Hepatocyte (in vitro differentiated cells and primary cell): ENCODE measurements around a stretch of chr20.

- RAMPAGE, long total RNA = no peak
- RRBS = 1% methylated on average over 19 of the region's 44 CpGs
Observed at GRCh38 chr20:9515611-9516238, 1.3 kb downstream of the LAMP5 start.

GRCh38 chr20:10370103-10370812 lies 63.8 kb downstream of the MKKS start:
- RAMPAGE, long total RNA = no peak
- RRBS = no CpG with 5 or more reads among the region's 7 CpGs

DNA sequence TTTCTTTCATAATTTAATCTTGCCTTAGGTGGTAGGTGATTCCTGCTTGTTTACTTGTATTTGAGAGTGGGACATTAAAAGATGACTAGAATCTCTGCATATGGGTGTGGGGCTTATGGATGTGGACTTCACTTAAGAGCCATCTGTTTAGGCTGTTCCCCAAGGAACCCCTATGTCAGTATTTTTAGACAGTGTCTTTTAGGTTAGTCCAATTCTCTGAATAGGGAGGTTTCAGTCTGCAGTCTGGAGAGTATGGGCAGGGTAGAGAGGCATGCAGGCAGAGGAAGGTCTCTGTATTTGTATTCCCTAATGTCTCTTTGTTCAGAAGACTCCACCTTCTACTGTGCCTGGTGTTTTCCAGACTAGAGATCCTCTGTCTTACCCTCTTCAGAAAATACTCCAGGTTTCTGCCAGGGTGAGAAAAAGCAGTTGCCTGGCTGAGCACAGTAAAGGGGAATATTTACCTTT lies 19.1 kb downstream of the SLX4IP start:
- RAMPAGE, long total RNA = no peak

GRCh38 chr20:10465873-10466788 lies 31.0 kb downstream of the SLX4IP start:
- RAMPAGE, long total RNA = no peak
- RRBS = no CpG with 5 or more reads among the region's 8 CpGs

- RAMPAGE, long total RNA = no peak
- RRBS = no CpG with 5 or more reads among the region's 10 CpGs
Observed at GRCh38 chr20:10474732-10475397, 39.8 kb downstream of the SLX4IP start.

DNA sequence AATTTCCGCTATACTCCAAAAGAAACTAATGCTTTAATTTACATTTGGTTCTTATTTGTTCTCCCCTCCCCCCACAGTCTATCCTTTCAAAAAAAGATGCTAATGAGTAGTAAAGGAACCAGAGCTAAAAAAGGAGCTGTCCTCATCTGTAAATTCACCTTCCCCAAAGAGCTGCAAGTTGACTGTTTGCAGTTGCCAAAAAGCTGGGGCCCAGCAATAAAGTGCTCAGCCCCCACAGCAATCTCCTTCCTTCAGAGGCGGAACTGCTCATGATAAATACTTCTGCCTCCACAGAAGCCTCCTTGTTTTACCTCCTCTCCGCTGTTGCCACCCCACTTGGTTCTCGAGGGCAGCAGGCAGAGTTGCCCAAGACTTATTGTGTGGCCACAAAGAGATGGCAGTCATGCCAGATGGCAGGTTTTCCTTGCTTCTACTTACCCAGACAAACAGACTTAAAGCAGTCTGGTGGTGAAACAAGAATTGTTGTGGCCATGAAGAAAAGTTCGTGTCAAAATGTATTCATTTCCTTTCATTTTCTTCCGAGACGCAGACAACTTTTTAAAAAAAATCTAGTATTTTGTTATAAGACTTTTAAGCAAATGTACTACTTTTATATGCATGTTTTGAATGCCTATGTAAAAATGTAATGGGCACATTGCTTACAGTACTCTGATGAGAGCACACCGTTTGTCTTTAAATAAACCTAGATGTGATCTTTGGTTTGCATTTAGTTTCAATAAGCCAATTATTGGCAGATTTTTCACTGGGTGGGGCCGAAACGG lies 66.4 kb downstream of the SLX4IP start:
- RAMPAGE, long total RNA = no peak
- RRBS = no CpG with 5 or more reads among the region's 10 CpGs

GRCh38 chr20:10613713-10614259 lies 60.0 kb downstream of the JAG1 start:
- RAMPAGE, long total RNA = no peak
- RRBS = no CpG with 5 or more reads among the region's 21 CpGs

GRCh38 chr20:10705720-10706312 lies 32.0 kb upstream of the JAG1 start:
- RAMPAGE, long total RNA = no peak
- RRBS = no CpG with 5 or more reads among the region's 14 CpGs

DNA sequence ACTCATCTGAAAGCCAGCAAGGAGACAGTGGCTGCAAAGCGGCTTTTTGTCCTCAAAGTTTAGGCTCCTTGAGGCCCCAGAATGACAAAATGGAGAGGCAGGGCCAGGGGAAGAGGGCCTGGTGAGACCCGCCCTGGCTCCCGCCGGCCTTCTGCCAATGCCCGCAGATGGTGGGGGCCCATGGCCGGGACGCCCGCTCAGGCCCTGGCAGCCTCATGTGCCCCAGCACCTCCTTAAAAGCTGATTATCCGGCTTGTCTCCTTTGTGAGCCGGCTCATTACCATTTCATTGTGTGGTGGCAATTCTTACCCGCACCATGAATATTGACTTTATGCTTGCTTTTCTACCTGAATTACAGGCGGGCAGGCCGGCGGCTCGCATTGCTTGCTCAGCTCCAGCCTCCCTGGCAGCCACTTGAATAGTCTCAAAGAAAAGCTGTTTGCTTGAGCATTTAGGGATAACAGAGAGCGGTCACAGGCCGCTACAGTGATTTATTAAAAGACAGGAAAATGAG lies 119.9 kb upstream of the JAG1 start:
- RAMPAGE, long total RNA = no peak
- RRBS = 89% methylated on average over 5 of the region's 17 CpGs

GRCh38 chr20:11001656-11002370 lies 328.0 kb upstream of the JAG1 start:
- RAMPAGE, long total RNA = no peak
- RRBS = no CpG with 5 or more reads among the region's 11 CpGs

DNA sequence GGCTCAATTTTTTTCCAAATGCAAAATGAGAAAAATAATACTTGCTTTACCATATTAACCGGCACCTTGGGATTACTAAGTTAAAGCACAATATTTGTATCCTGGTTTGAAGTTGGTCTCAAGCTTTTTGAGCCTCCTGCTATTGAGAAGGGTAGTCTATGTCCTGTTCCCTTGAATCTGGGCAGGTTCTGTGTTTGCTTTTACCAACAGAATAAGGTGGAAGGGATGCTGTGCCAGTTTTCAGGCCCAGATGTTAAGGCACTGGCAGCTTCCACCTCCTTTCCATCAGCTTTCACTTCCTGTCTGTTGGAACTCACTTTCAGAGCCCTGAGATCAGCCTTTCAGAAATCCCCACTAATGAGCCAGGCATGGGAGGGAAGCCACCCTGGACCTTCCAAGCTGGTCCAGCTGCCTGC lies 555.7 kb upstream of the JAG1 start:
- RAMPAGE, long total RNA = no peak
- RRBS = no CpG with 5 or more reads among the region's 1 CpG

DNA sequence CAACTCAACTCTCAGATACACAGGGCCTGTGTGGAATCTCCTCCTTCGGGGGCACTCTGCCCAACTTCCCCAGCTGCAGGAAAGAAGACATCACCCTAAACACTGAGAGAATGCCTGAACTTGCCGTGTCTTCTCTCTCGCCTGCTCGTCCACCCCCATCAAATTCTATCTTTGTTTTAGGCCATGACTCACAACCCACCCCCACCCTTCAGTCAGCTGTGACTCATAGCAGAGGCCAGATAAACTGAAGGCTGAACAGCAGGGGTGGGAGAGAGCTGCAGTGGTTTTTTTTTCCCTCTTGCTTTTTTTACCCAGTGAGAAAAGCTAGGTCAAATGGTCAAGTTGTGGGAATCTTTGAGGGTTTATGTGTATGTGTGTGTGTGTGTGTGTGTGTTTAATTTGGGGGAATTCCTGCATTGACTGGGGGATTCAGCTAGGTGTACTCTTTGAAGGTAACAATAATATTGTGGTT lies 593.5 kb upstream of the JAG1 start:
- RAMPAGE, long total RNA = no peak
- RRBS = no CpG with 5 or more reads among the region's 4 CpGs

DNA sequence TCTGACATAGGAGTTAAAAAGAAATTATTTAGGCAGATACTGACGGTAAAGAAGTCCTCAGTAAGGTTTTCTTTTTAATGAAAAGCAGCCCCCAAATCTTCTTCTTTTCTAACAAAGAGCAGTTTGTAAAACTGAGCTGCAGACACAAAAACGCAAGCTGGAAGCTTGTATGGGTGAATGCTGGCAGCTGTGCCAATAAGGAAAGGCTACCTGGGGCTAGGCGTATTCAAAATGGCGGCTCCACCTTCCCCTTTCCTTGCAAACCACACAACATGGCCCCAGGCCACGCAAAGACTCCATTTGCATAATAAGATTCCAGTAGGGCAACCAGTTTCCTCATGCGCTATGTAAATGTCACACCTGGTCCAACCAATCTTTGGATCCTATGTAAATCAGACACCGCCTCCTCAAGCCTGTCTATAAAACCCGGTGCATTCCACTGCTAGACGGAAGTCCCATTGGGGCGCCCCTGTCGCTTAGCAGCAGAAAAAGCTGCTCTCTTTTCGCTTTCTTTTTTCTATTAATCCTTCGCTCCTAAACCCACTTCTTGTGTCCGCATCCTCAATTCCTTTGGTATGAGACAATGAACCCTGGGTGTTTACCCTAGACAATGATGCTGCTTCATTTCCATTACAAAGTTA lies 505.9 kb upstream of the BTBD3 start:
- RAMPAGE, long total RNA = no peak
- RRBS = no CpG with 5 or more reads among the region's 14 CpGs

DNA sequence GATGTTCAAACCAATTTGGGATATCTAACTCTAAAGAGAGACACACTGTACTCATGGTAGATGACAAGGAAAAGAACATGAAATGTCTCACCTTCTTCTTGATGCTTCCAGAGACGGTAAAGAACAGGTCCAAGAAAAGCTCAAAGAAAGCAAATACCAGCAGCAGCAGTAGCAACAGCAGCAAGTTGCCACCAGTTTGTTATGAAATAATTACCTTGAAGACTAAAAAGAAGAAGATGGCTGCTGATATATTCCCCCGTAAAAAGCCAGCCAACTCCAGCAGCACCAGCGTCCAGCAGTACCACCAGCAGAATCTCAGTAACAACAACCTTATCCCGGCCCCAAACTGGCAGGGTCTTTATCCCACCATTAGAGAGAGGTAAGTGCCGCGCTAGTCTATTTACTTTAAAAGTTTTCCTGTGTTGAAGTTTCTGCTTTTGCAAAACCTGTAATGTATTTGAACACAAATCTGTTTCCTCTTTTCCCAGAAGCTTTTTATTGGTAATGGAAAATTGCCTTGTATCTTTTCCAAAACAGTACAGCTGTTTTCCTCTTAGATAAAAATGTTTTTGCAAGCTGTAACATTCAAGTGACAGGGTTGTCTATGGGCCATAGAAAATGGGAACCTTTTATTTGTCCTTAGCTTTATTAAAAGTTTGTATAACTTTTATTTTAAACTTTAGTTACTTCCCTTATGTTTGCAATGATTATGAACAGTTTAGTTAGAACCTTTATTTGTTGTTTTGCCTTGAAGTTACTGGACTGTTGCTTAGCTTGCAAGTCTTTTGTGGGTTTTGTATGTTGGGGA lies 734 bp downstream of the BTBD3 start:
- RAMPAGE, long total RNA = no peak
- RRBS = no CpG with 5 or more reads among the region's 6 CpGs

DNA sequence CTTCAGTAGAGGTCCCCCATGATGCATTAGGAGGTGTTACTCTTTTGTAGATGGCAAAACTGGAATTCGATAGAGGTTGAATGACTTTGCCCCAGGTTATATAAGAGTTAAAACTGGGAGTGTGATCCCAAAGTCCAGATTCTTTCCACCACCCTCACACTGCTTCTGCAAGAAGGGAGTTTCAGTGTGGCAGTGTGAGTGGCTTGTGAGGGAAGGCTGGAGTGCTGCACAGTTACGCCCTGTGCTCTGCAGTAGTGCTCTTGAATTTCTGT lies 29.8 kb downstream of the NDUFAF5 start:
- RAMPAGE, long total RNA = no peak
- RRBS = no CpG with 5 or more reads among the region's 2 CpGs

GRCh38 chr20:13851508-13851867 lies 66.7 kb downstream of the NDUFAF5 start:
- RAMPAGE, long total RNA = no peak
- RRBS = no CpG with 5 or more reads among the region's 2 CpGs

- RAMPAGE, long total RNA = no peak
- RRBS = no CpG with 5 or more reads among the region's 3 CpGs
Observed at GRCh38 chr20:15080659-15081040, 743.2 kb upstream of the FLRT3 start.

GRCh38 chr20:15309059-15309466 lies 971.7 kb upstream of the FLRT3 start:
- RAMPAGE, long total RNA = no peak

DNA sequence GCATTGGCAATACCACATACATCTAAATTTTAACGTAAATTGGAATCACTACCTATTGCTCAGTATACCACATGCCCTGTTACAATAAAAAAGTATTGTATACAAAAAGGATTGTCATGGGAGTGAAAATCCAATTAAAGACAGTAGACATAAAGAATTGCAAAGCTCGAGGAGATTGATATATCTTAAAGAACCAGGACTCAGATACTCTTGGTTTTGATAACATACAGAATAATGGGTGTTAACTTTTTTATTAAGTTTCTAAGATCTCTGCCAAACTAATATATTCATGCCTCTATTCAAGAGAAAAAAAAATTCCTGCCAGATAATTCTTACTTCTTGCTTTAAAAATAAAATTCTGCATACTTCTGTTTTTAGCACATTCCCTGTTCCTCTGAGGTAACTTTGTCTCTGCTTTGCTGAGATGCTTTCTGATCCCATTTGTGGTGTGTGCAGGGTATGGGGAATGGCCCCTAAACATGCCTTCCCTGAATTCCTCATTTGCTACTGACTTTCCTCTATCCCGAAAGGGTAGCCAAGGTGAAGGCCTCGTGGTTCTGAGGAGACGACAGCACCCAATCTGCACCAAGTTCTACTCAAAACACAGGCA lies 958.6 kb downstream of the KIF16B start:
- RAMPAGE, long total RNA = no peak
- RRBS = no CpG with 5 or more reads among the region's 5 CpGs

- RAMPAGE, long total RNA = no peak
- RRBS = no CpG with 5 or more reads among the region's 5 CpGs
Observed at GRCh38 chr20:15976275-15976699, 597.0 kb downstream of the KIF16B start.